SK-MEL-5 (cell line): ENCODE results near the genes POU5F1 and LTA.

DNA sequence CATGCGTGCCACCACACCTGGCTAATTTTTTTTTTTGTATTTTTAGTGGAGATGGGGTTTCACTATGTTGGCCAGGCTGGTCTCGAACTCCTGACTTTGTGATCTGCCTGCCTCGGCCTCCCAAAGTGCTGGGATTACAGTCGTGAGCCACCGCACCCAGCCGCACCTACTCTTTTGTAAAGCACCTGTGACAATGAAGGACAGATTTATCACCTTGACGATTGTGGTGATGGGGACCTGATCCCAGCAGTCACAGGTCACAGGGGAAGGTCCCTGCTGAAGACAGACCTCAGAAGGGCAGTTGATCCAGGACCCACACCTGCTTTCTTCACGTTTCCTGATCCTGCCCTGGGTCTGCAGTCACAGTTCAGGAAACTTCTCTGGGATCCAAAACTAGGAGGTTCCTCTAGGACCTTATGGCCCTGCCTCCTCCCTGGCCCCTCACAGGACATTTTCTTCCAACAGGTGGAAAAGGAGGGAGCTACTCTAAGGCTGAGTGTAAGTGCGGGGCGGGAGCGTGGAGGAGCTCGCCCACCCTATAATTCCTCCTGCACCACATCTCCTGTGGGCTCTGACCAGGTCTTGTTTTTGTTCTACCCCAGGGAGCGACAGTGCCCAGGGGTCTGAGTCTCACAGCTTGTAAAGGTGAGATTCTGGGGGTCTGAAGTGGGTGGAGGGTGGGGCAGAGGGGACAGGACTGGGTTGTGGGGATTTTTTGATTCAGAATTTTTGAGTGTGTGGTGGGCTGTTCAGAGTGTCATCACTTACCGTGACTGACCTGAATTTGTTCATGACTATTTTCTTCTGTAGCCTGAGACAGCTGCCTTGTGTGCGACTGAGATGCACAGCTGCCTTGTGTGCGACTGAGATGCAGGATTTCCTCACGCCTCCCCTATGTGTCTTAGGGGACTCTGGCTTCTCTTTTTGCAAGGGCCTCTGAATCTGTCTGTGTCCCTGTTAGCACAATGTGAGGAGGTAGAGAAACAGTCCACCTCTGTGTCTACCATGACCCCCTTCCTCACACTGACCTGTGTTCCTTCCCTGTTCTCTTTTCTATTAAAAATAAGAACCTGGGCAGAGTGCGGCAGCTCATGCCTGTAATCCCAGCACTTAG is 3.0 kb downstream of the HLA-E start:
RAMPAGE:
- cytosol, long total RNA = no peak
- long total RNA = no peak
- nucleus, long total RNA = no peak

GRCh38 chr6:30572945-30573797 is 1.9 kb downstream of the ABCF1 start:
RAMPAGE:
- cytosol, long total RNA = no peak
- long total RNA = no peak
- nucleus, long total RNA = no peak

GRCh38 chr6:30616188-30617079 is 609 bp downstream of the PPP1R10 start:
RAMPAGE:
- cytosol, long total RNA = no peak
- long total RNA = no peak
- nucleus, long total RNA = no peak

RAMPAGE:
- cytosol, long total RNA = no peak
- long total RNA = no peak
- nucleus, long total RNA = no peak
These were observed 1.1 kb upstream of the ATAT1 start for GRCh38 chr6:30625269-30626228.

DNA sequence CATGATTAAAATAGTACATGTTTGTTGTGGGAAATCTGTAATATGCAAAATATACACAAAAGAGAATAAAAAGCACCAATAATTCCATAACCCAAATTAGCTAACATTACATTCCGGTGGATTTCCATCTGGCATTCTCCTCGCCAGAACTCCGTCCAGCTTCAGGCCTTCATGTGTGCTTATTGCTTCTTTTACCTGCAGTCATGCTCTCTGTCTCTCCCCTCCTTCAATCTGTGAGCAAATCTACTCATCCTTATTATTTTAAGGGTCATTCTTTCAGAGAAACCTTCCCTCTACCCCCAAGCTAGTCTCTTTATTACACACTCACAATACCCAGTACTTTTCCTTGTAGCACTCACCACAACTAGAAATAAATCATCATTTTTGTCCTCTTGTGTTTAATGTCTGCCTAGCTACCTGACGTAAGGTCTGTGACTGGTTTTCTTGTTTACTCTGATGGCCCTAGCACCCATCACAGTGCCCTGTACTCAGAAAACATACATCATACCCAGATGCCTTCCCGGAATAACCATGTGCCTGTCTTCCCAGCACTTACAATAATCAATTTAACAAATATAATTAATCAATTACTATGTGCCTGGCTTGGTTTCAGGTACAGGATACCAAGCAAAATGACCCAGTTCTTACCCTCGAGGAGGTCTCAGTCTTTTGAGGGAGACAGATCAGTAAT is 25.7 kb upstream of the IER3 start:
RAMPAGE:
- cytosol, long total RNA = no peak
- long total RNA = no peak
- nucleus, long total RNA = no peak

DNA sequence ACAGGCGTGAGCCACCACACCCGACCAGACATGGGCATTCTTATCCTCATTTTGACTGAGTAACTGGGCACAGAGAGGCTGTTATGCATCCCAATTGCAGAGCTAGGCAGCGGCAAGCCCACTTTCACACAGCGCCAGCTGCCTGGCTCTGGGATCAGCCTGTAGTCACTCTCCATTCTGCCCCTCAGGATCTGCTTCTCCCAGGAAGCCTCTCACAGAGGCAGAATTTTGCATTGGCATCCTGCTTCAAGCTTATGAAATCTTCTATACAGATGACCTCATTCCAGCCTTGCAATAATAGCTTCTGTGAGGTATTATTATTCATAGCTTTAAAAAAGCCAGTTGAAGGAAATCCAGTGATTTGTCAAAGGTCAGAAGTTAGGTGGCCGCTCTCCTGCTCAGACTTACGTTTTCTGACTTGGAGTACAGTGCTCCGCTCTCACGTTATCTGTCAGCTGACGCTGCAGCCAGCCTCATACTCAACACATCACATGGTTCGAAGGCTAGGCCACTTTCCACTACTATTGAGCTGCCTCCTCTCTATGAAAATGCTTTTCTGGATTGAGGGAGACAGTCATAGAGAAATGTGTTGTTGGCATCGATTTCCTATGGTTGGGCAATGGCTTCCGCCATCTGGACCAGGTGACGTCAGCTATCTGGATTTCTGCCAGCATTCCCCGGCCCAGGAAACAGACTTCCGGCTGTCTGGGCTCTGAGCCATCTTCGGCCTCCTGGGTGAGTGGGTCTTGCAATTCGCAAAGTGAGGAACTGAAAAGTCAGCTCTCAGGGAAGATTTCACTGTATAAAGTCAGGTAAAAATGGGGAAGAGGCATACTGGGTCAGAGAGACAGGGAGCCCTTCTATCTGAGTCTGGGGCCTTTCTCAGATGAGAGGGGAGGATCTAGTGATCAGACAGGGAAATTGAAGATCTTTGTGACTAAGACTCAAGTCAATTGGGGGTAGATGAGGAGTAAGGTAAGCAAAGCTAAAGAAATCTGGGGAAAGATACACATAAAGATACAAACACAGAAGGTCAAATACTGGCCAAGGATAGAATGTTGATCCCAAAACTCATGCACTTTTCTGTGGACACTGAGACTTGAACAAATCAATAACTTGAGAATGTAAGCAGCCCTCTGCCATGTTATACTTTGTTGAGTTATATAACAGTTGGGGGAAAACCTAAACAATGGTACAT is 37.4 kb upstream of the IER3 start:
RAMPAGE:
- cytosol, long total RNA = start-site peak on the plus strand centred at position 732 of the sequence, 68 bp wide, 19 and 12 reads in 2 replicates
- long total RNA = no peak
- nucleus, long total RNA = no peak

DNA sequence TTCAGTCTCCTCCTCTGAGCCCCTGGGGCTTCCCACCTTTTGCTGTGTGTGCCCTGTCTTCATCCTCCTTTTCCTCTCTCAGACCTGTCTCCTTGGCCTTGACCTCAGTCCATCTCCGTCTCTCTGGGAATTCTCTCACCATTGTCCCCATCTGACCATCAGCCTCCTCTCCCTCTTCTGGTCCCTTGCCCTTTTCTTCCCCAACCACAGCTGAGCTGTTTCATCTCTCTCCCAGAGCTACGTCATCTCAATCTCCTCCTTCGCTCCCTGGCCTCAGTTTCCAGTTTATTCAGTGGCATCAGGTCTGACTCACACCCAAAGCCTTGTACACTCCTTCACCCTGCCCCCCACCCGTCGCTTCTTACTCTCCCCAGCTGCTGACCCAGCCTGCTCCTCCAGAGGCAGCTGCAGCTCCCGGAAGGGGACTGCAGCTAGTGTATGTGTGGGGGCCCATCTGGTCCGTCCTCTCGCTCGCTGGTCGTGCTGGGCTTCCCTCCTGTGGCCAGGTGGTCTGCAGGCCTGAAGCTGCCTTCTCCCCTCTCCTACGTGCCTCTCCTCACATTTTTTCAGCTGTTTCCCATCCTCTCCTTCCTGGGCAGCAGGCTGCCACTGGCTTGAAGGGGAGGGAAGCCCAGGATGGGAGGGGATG is 2.5 kb upstream of the DDR1 start:
RAMPAGE:
- cytosol, long total RNA = no peak
- long total RNA = no peak
- nucleus, long total RNA = no peak

DNA sequence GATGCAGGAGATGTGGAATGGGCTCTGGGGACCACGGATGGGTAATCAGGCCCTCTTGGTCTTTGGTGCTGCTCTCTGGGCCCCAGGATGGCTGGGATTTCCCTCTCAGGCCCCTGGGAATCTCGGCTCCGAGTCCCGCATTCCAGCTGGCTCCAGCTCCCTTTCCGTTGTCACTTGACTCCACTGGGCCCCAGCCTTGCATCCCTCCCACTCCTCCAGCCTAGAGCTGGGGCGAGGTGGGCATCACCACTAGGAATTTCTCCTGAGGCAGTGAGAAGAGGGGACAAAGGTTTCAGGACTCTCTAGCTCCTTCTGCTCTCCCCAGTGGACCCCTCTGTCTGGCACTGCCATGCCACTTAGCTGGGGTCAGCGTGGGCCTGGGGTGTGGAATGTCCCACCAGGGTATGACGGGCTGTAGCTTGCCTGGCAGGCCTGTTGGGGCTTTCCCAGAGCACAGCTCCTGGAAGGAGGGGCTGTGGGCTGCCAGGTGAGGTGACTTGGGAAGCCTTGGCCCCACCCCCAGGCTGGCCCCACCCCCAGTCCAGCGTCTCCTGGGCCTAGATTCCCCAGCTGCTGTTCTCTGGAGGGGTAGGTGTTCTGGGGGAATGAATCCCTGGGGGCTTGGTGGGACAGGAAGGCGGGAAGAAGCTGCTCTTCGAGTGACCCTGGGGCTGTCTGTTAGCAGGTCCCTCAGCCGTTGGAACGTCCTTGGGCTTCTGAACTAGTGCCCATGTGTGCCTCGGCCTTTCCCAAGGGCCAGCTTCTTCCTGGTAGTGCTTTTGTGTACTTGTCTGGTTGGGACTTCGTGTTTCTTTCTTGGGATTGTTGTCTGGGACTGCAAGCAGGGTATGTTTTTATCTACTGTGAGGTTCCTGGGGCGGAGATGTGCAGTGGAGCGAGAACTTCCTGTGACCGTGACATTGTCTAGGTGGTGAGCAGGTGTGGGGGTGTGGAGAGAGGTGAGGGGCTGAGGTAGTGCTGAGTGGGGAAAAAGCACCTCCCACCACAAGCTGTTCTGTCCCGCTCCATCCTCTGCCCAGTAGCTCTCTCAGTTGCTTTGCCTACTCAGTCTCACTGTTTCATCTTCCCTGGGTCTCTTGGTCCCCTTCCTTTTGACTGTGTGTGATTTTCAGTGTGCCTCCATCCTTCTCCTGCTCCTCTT is 1.5 kb upstream of the DDR1 start:
RAMPAGE:
- cytosol, long total RNA = no peak
- long total RNA = no peak
- nucleus, long total RNA = no peak

DNA sequence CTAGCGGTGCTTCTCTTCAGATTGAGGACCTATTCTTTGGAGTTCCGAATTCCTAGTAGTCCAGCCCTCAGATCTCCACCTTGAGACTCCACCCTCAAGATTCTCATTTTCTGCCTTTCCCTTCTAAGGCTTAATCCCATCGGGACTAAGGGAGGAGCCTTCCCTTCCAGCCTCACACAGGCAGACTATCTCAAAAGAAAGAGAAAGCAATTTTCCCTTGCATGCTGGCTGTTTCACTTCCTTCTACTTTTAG is 32.6 kb downstream of the MUC22 start:
RAMPAGE:
- cytosol, long total RNA = no peak
- long total RNA = no peak
- nucleus, long total RNA = no peak

RAMPAGE:
- cytosol, long total RNA = no peak
- long total RNA = no peak
- nucleus, long total RNA = no peak
These were observed 6.4 kb upstream of the CDSN start for GRCh38 chr6:31126453-31127307.

DNA sequence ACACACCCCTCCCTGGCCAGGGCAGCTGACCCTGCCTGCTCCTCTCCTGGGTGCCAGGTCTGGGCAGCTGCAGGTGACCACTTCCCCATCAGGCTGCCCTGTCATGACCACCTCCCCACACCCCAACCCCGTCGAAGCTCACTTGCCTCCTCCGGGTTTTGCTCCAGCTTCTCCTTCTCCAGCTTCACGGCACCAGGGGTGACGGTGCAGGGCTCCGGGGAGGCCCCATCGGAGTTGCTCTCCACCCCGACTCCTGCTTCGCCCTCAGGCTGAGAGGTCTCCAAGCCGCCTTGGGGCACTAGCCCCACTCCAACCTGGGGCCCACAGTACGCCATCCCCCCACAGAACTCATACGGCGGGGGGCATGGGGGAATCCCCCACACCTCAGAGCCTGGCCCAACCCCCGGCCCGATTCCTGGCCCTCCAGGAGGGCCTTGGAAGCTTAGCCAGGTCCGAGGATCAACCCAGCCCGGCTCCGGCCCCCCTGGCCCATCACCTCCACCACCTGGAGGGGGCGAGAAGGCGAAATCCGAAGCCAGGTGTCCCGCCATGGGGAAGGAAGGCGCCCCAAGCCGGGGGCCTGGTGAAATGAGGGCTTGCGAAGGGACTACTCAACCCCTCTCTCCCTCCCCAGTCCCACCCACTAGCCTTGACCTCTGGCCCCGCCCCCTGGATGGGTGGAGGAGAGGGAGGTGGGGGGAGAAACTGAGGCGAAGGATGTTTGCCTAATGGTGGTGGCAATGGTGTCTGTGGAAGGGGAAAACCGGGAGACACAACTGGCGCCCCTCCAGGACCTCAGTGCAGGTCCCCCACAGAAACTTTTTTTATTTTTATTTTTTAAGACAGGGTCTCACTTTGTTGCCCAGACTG is at the start of gene POU5F1:
TSS of gene POU5F1 (minus strand) at position 613 of the 870 bp plus-strand sequence.
RAMPAGE:
- cytosol, long total RNA = no peak
- long total RNA = no peak
- nucleus, long total RNA = no peak

GRCh38 chr6:31265216-31265487 is 6.7 kb downstream of the HLA-C start:
RAMPAGE:
- cytosol, long total RNA = no peak
- long total RNA = no peak
- nucleus, long total RNA = no peak

GRCh38 chr6:31349410-31349913 is 7.5 kb downstream of the HLA-B start:
RAMPAGE:
- cytosol, long total RNA = no peak
- long total RNA = no peak
- nucleus, long total RNA = no peak

DNA sequence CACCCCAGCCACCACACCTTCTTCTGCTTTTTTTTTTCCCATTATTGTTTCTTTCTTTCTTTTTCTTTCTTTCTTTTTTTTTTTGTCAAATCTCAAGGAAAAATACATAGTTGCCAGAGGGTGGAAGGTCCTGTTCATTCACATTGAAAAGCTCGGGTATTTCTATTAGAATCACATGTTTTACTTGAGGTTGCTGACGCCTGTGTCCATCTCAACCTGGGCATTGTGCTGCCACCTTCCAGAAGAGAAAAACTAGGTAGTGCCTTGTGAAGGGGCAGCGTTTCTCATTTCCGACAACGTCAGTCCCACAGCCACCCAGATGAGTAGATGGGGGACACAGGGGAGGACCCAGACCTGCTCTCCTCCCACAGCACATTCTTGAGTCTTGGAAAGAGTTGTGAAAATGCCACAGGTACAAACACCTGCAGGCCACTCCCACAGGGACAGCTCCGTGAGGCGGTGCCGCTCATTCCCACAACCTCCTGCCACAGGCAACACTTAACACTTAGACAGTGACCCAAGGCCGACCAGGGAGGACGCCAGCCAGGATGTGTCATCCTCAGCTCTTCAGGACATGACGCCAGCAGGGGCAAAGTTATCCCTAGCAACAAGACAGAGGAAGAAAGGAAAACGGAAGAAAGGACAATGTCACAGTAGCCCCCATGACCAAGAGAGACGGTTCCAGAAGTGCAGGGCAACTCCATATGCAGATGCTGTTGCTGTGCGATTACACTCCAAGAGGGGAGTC is 22.8 kb upstream of the HLA-B start:
RAMPAGE:
- cytosol, long total RNA = no peak
- long total RNA = no peak
- nucleus, long total RNA = no peak

DNA sequence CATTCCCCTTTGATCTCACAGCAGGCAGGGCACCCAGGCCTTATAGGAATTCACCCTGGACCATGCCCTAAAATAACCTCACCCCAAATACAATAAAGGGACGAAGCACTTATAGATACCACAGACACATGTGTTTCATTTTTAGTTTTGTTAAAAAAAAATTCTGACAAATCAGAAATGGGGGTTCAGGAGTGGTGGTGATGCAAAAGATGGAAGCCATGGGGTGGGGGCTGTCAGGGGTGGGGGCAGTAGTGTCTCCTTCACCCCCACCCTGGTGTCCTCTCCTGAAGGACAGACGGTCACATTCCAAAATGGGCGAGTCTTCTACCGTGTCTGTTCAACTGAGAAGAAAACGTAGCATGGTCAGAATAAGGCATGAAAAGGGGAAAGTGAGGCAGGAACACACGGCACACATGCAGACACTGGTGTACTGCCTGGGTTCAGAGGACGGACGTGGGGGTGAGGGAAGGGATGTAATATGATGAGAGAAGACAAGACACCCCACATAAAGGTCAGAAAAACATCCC is 1.4 kb downstream of the MCCD1 start:
RAMPAGE:
- cytosol, long total RNA = no peak
- long total RNA = no peak
- nucleus, long total RNA = no peak

GRCh38 chr6:31545141-31545751 is 1.2 kb downstream of the ATP6V1G2 start:
RAMPAGE:
- cytosol, long total RNA = no peak
- long total RNA = no peak
- nucleus, long total RNA = no peak

DNA sequence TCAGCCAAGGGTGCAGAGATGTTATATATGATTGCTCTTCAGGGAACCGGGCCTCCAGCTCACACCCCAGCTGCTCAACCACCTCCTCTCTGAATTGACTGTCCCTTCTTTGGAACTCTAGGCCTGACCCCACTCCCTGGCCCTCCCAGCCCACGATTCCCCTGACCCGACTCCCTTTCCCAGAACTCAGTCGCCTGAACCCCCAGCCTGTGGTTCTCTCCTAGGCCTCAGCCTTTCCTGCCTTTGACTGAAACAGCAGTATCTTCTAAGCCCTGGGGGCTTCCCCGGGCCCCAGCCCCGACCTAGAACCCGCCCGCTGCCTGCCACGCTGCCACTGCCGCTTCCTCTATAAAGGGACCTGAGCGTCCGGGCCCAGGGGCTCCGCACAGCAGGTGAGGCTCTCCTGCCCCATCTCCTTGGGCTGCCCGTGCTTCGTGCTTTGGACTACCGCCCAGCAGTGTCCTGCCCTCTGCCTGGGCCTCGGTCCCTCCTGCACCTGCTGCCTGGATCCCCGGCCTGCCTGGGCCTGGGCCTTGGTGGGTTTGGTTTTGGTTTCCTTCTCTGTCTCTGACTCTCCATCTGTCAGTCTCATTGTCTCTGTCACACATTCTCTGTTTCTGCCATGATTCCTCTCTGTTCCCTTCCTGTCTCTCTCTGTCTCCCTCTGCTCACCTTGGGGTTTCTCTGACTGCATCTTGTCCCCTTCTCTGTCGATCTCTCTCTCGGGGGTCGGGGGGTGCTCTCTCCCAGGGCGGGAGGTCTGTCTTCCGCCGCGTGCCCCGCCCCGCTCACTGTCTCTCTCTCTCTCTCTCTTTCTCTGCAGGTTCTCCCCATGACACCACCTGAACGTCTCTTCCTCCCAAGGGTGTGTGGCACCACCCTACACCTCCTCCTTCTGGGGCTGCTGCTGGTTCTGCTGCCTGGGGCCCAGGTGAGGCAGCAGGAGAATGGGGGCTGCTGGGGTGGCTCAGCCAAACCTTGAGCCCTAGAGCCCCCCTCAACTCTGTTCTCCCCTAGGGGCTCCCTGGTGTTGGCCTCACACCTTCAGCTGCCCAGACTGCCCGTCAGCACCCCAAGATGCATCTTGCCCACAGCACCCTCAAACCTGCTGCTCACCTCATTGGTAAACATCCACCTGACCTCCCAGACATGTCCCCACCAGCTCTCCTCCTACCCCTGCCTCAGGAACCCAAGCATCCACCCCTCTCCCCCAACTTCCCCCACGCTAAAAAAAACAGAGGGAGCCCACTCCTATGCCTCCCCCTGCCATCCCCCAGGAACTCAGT is at the start of gene LTA:
TSS of gene LTA (plus strand) at position 379 of the 1,286 bp plus-strand sequence.
RAMPAGE:
- cytosol, long total RNA = no peak
- long total RNA = no peak
- nucleus, long total RNA = no peak

DNA sequence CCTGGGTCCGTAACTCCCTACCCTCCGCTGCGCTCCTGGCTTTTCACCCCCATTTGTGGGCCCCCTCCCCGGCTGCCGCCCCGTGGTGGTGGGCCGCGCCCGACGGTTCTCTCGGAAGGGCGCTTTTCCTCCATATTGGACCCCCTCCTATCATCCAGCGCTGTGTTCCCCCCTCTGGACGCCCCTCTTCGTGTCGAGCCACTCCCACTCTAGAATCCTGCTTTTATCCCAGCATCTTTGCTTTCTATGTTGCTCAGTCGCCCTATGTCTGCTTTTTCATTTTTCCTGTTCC is 557 bp downstream of the PRRC2A start:
RAMPAGE:
- cytosol, long total RNA = no peak
- long total RNA = no peak
- nucleus, long total RNA = no peak

DNA sequence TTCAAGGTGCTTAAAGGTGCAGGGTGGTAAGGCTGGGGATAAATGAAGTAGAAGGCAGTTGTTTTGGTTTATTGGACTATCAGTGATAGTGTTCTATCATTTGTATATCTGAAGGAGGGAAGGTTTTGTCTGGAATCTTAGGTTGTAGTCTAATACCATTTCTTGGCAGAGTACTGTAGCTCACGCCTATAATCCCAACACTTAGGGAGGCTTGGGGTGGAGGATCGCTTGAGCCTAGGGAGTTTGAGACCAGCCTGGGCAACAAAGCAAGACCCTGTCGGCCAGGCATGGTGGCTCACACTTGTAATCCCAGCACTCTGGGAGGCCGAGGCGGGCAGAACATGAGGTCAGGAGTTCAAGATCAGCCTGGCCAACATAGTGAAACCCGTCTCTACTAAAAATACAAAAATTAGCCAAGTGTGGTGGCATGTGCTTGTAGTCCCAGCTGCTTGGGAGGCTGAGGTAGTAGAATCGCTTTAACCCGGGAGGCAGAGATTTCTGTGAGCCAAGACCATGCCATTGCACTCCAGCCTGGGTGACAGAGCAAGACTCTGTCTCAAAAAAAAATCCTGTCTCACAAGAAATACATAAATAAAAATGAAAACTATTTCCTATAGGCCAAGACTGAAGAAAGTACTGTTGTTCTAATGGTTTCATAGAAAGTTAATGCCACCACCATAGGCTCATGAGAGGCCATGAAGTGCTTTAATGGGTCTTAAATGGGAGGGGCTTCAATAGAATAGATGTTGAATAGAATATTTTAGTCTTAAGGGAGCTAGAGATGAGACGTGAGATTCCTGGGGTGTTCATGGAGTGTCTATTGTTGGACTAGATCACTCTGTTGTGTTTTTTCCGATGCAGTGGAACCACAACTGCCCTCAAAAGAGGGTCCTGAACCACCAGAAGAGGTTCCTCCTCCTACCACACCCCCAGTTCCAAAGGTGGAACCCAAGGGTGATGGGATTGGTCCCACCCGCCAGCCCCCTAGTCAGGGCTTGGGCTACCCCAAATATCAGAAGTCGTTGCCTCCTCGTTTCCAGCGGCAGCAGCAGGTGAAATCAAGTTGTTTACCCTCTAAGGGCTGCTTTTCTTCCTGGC is 8.1 kb downstream of the PRRC2A start:
RAMPAGE:
- cytosol, long total RNA = no peak
- long total RNA = no peak
- nucleus, long total RNA = no peak

GRCh38 chr6:31661320-31661594 is 679 bp upstream of the C6orf47 start:
RAMPAGE:
- cytosol, long total RNA = no peak
- long total RNA = no peak
- nucleus, long total RNA = no peak